Cerebellum (tissue), 5 donors: ENCODE measurements around a stretch of chr4.

- PRO-cap, 3 experiments, result no peak in any of the 3 experiments
- RAMPAGE, long total RNA, result no peak
Measured at GRCh38 chr4:154605486-154606664, 6.6 kb downstream of the FGG start.

DNA sequence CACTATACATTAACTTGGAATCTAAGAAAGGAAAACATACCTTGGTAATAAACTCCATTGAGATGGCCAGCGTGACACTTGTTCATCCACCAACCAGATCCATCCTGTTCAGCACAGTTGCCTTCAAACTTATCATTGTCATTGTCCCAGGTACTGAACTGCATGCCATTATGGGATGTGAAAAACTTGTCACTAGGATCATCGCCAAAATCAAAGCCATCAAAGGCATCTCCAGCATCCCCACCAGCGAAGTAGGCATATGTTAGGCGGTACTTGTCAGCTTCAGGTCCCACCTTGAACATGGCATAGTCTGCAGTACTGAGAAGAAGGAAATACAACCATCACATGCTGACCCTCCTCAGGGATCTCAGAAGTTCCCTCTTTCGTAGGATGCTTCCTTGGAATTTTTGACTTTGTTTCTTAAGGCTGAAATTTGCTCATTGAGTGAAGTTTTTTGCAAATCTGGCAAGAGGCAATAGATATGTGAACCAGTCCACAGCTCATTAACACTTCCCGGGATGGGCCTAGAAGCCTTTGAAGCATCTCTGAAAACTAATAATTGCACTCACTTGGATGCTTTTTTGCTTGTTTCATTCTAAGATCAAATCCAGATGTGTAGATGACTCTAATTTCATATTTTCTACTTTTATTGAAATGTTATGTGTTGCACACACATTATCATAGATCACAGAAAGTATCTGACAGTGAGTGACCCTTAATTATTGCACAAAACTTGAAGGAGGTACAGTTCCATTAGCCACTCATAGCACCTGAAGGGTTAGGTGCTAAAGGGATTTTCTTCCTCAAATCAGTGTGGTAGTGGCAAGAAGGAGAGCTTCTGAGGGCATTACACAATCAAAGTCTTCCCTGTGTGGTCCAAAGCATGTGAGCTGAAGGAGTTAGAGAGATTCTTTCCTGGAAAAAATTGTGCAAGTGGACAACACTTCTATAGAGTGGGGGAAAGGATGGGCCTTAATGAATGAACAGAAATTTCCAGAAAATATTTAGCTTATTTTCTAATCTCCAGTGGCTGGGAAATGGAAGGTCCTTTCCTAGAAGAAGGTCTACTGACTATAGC is 5.5 kb downstream of the FGG start:
- PRO-cap, 3 experiments, result no peak in any of the 3 experiments
- RAMPAGE, long total RNA, result no peak

DNA sequence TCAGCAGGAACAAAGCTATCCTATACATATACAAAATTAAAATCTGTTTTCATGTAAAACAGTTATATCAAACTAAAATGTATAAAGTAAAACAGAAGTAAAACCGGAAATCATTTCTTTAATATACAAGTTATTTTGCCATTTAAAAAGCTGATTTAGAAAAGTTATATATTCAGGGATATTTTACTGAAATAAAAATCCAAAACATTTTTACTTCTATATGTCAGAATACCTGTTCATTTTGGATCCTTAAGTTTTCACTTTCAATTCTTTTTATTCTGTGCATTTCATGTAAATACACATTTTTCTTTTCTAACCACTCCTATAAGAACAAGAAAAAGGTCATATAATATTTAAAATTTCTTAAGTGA is 21.9 kb downstream of the MAP9 start:
- PRO-cap, 3 experiments, result no peak in any of the 3 experiments
- RAMPAGE, long total RNA, result no peak

DNA sequence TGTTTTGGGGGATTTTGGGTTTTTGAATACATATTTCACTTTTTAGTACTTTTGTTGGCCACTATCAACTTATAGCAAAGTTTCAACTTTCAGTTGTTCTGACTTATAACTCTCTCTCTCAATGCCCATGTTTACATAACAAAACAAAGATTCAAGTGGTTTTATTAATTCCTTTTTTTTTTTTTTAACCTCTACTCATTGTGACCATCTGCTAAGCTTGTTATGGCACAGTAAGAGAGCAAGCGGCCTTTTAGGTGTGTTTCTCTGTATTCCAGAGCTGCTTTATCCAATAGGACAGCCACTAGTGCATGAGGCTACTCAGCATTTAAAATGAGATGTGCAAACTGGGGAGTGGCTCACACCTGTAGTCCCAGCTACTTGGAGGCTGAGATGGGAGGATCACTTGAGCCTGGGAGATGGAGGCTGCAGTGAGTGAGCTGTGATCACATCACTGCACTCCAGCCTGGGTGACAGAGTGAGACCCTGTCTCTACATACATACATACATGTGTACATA is 20.0 kb downstream of the GUCY1B1 start:
- PRO-cap, 3 experiments, result no peak in any of the 3 experiments
- RAMPAGE, long total RNA, result no peak

- PRO-cap, 3 experiments, result no peak in any of the 3 experiments
- RAMPAGE, long total RNA, result no peak
Measured at GRCh38 chr4:157996106-157996368, 176.8 kb downstream of the GASK1B start.

DNA sequence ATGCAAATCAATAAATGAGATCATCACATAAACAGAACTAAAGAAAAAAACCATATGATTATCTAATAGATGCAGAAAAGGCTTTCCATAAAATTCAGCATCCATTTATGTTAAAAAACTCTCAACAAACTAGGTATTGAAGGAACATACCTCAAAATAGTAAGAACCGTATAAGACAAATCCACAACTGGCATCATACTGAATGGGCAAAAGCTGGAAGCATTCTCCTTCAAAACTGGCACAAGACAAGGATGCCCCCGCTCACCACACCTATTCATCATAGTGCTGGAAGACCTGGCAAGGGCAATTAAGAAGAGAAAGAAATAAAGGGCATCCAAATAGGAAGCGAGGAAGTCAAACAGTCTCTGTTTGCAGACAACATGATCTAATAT is 142.6 kb downstream of the GASK1B start:
- PRO-cap, 3 experiments, result no peak in any of the 3 experiments
- RAMPAGE, long total RNA, result no peak

DNA sequence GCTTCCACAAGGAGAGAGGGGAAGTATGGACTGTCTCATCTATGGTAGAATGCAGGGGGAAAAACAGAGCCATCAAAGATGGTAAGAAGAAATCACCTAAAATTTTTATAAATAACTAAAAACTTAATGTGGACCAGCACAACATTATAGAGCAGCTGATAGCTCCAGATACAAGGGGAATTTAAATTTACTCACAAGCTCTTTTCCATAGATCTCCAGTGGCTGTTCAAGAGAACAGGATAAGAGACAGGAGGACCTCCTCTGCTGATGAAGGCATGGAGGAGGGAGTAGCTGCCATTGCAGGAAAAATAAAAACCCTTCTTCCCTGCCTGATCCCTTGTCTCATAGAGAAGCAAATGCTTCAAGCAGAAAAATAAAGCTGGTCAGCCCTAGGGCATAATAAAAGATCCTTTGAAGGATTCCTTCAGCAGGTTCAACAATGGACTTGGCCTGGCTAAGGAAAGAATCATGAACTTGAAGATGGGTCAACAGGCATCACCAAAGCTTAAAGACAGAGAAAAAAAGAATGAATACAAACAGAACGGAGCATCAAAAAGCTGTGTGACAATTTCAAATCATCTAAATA is 113.5 kb downstream of the GASK1B start:
- PRO-cap, 3 experiments, result no peak in any of the 3 experiments
- RAMPAGE, long total RNA, result no peak

- PRO-cap, 3 experiments, result no peak in any of the 3 experiments
- RAMPAGE, long total RNA, result no peak
Measured at GRCh38 chr4:158089921-158090373, 82.9 kb downstream of the GASK1B start.

GRCh38 chr4:158165102-158165463 is 7.7 kb downstream of the GASK1B start:
- PRO-cap, 3 experiments, result no peak in any of the 3 experiments
- RAMPAGE, long total RNA, result no peak

DNA sequence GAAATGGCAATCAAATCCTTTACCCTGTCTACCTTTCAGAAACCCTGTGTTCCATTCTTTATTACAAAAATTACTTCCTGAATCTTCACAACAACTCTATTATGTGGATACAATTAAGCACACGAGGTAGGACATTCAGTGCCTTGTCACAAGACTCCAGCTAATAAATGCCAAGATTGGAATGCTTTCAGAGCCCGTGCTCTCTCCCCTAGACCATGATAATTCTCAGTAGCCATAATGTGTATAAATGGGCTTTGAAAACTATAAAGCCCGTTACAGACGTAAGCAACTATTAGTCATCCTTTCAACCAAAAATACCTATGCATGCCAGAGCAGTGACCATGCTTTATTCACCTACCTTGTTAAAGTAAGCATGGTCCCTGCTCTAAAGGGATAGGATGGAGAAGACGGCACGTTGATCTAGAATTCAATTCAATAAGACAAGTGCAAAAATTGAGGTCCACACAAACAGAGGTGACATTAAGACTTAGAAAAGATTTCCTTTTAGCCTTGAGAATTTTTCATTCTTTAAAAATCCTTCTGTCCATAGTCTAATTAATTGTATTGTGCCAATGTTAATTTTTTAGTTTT is 2.5 kb downstream of the RXFP1 start:
- PRO-cap, 3 experiments, result no peak in any of the 3 experiments
- RAMPAGE, long total RNA, result no peak

- PRO-cap, 3 experiments, result no peak in any of the 3 experiments
- RAMPAGE, long total RNA, result no peak
Measured at GRCh38 chr4:158668557-158669235, 3.0 kb downstream of the C4orf46 start.

- PRO-cap, 3 experiments, result no peak in any of the 3 experiments
- RAMPAGE, long total RNA, result no peak
Measured at GRCh38 chr4:158672530-158673049, 494 bp downstream of the ETFDH start.

GRCh38 chr4:158715340-158715738 is 7.9 kb downstream of the PPID start:
- PRO-cap, 3 experiments, result no peak in any of the 3 experiments
- RAMPAGE, long total RNA, result no peak

DNA sequence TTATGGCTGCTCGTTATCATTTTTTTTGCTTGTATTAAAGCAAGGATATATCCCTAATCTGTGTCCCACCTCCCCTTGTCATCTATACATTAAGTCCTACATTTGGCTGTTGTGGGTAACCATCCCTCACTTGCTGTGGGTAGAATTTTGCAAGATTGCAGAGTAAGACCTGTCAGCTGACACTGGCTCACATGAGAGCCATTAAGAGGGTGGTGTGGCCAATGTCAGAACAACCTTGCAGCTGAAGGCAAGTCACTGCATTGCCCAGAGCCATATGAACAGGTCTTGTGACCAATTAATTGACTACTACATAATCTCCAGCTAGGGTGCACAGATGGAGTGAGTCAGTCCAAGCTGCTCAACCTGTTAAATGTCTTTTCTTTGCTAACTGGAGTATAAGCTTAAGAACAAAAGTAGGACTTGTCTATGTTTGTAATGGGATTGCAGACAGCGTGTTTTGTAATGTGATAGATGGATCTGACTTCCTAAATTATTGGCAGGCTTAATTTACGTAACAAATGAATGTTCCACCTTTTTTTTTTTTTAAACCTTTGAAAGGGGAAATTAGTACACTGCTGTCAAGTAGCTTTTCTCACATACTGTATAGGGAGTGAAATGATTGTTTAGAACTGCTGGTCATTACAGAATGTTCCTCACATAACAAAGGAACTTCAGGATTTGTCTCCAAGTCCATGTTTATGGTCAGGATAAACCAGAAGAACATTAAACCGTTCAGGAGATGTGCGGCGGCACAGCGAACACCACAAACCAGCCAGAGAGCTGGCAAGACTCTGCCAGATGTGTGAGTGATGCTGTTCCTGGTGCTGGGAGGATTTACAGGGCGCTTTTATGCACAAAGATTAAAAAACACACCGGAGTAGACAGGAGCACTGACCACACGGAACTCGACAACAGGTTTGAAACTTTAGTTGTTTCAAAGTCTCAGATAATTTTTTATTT is 37.0 kb downstream of the FNIP2 start:
- PRO-cap, 3 experiments, result no peak in any of the 3 experiments
- RAMPAGE, long total RNA, result no peak

DNA sequence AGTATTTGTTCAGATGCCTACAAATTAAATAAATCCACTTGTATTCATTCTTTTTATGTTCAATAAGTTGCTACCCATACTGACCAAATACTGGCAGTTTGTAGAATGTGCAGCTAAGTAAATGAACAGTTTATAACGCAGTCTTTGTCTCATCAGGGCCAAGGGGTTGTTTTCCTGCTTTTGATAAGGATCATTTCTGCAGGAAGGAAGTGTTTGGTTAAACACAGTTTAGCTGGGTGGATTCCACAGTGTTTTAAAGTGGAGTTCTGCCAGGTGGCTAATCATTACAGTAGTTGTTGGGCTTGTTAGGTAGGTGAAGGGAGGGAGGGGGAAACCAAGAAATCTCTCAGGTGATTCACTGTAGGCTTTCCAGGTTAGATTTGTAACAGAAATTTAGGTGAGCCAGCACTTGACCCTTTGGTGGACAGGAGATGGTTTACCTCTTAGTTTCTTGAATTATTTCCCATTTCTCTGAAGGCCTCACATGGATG is 58.0 kb downstream of the FNIP2 start:
- PRO-cap, 3 experiments, result no peak in any of the 3 experiments
- RAMPAGE, long total RNA, result no peak

DNA sequence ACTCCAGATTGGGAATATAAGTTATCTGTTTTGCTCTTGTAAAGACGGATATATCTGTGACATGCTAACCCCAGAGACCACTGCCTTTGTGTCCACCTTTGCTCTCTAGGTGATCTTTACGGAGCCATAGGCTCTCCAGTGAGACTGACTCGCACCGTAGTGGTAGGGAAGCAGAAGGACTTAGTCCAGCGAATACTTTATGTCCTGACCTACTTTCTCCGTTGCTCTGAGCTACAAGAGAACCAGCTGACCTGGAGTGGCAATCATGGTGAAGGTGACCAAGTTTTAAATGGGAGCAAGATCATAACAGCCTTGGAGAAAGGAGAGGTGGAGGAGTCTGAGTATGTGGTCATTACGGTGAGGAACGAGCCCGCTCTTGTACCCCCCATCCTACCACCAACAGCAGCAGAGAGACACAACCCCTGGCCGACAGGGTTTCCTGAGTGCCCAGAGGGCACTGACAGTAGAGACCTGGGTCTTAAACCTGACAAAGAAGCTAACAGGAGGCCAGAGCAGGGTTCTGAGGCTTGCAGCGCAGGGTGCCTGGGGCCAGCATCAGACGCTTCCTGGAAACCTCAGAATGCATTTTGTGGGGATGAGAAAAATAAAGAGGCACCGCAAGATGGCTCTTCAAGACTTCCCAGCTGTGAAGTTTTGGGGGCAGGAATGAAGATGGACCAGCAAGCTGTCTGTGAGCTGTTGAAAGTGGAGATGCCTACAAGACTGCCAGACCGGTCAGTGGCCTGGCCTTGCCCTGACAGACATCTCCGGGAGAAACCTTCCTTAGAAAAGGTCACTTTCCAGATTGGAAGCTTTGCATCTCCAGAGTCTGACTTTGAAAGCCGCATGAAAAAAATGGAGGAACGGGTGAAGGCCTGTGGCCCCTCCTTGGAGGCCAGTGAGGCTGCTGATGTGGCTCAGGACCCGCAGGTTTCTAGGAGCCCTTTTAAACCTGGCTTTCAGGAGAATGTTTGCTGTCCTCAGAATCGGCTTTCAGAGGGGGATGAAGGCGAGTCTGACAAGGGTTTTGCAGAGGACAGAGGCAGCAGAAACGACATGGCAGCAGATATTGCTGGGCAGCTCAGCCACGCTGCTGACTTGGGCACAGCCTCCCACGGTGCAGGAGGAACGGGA is 99.5 kb downstream of the FNIP2 start:
- PRO-cap, 3 experiments, result no peak in any of the 3 experiments
- RAMPAGE, long total RNA, result no peak

- PRO-cap, 3 experiments, result no peak in any of the 3 experiments
- RAMPAGE, long total RNA, result no peak
Measured at GRCh38 chr4:158878961-158879899, 110.4 kb downstream of the FNIP2 start.

GRCh38 chr4:159175203-159176135 is 72.6 kb downstream of the RAPGEF2 start:
- PRO-cap, 3 experiments, result no peak in any of the 3 experiments
- RAMPAGE, long total RNA, result no peak

- PRO-cap, 3 experiments, result no peak in any of the 3 experiments
- RAMPAGE, long total RNA, result no peak
Measured at GRCh38 chr4:159262834-159263264, 160.0 kb downstream of the RAPGEF2 start.

DNA sequence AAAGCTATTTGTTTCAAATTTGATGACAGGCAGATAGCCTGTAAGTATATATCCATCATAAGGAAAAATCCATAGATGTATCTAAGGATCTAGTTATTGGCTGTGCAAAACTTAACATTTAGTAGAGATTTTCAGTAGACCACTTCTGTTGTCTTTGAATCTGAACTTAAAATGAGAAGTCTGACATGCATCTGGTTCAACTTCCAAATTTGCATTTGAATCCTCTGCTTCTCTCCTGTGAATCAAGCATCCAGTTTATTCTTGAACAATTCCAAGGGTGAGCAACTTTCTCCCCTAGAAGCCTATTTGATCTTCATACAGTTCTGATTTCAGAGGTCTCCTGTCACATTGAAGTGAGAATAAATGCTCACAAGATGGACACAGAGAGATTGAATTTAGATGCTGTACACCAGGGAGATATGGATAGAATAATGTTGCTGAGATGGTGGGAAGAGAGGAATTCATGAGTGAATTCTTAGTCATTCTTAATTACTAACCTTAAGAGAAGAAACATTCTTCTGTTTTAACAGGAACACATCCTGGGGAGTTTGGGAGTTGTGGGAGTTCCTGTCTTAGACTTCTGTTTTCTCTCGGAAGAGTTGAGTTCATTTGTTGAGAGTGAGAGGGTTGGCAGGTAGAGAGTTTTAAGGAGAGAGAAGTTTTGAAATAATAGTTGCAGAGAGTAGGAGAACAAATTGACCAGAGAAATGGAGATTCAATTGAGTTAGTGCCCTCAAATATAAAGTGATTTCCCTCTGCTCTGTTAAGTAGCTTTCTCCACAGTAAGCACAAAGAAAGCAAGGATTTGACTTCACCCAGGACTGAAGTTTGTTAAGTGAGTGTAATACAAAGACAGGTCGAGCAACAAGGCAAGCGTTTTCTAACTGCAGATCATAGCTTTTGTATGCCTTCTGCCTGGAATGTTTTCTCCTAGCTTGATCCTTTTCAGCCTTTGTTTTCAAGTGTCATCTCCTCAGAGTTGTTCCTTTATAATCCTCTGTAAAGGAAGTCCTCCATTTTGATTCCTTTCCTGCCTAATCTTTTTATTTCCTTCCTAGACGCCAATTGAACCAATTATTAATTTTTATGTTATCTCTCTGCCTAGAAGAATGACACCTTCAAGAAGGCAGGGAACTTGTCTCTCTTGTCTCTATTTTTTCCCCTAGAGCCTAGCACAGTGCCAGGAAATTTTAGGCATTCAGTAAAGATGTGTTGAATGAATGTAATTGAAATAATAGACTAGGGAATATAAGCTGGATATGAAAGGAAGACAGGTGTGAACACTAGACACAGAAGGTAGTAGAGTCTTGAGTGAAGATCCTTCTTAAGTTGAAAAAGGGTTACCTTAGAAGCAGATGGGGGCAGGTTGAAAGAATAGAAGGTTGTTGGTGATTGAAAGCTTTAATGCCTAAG is 205.9 kb downstream of the RAPGEF2 start:
- PRO-cap, 3 experiments, result no peak in any of the 3 experiments
- RAMPAGE, long total RNA, result no peak